Left cardiac atrium (tissue), 1 donor: ENCODE results near the gene KCTD11.

DNA sequence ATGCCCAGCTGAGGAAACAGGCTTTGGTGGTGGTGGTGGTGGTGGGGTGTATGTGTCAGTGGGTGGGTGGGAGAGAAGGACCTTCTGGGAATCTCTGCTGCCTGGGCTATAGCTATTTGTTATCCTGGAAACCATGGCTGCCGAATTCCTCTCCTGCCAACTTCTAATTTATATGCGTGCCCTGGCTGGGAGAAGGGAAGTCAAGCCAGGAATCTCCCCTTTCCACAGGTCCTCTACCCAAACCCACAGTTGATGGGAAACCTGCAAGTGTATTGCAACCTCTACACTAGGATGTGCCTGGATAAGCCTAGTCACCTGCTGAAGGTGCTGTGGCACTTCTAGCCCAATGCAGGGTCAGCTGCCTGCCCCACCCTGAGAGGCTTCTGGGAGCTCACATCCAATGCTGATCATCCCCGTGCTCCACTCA lies 4.1 kb upstream of the ENSG00000286190 start:
- PRO-cap: no peak

DNA sequence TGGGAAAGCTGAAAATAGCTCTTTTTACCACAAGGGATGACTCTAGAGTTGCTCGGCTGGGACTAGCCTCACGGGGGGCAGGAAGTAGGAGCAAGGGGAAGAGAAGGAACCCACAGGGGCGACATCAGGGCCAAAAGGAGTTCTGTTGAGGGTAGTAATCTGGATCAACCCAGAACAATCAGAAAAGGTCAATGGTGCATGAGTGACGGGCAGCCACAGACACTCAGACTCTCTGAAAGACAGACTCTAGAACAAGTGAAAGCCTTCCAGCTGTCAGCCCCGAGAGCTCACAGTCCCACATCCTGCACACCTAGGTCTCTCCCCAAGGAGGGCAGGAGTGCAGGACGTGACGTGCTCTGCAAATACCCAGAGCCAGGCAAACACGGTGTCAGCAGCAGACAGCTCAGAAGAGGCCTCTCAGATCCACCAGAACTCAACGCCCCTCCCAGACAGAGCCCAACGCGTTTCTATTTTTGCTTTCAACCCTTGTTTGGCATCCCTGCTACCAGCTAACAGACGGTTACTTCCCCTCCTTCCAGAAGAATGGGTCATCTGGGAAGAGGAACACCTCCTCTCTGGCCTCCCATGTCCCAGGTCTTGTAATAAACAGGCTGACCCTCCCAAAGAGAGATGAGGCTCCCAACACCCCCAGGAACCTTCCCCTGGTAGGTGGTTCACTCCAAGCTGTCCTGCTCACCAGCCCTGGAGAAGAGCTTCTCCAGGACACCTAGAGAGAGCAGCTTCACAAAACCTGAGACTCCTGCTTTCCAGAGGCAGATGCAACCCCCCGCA lies 7.7 kb downstream of the PITPNM3 start:
- PRO-cap: bidirectional peak, plus-strand start at position 540 of the sequence, minus-strand start at position 339 of the sequence

GRCh38 chr17:6620659-6621089 lies 19.8 kb downstream of the KIAA0753 start:
- PRO-cap: no peak

DNA sequence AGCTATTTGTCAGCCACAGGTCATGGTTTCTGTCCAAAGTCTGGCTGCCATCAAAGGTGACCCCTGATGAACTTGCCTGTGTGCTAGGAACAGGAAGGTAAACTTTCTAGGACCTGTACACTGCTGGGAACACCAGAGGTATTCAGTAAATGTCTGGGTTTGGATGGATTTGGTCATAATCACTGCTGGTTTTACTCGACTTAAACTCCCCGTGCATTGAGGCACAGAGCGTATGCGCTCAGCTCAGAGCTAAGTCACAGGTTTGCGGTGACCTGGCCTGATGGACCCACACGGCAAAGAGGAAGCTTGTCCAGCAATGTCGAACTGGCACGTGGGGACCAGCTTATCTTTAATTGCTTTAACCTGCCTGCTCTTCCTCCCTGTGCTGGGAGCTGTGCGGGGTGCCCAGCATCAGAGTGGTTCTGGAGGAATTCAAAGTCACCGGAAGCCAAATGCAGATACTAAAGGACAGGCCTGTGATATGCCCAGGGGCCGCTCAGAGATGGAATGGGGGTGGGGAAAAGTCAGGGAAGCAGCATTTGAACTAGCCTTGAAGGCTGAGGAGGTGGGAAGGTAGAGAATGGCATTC lies 12.9 kb downstream of the SLC13A5 start:
- PRO-cap: no peak

GRCh38 chr17:6720653-6721295 lies 7.6 kb upstream of the SLC13A5 start:
- PRO-cap: no peak

GRCh38 chr17:6752864-6753507 lies 2.9 kb upstream of the XAF1 start:
- PRO-cap: unidirectional peak, plus-strand start at chr17:6753420

GRCh38 chr17:6756292-6756926 lies 563 bp downstream of the XAF1 start:
- PRO-cap: no peak

DNA sequence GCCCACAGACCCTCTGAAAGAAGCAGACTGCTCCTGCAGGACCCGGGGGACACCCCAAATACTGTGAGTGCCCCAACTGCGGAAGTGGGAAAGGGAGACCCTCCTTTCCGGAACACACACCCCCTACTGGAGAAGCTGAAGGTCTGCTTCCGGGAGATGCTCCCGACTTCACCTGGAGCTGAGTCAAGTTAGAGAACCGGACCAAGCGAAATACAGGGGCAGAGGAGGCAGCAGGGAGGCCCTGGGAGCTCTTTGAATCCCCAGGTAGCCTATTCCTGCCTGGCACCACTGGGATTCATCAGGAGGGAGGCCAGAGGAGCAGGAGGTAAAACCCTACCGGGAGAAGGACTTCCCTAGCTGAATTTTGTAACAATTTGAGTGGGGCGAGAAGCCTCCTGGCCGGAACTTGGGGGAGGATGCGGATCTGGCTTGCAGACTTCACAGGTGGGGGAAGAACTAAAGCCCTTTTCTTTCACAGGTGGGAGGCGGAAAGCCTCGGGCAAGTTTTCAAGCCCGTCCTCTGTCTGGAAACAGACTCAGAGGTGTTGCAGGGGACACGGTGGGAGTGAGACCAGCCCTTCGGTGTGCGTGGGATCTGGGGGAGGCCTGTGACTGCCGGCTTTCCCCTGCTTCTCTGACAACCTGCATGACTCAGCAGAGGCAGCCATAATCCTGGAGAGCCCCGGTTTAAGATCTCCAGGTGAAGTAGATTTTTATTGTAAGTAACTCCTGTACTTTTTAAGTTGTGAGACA lies 22.4 kb upstream of the TEKT1 start:
- PRO-cap: no peak

- PRO-cap: no peak
These were observed 6.3 kb upstream of the SLC16A13 start for GRCh38 chr17:7029332-7030088.

DNA sequence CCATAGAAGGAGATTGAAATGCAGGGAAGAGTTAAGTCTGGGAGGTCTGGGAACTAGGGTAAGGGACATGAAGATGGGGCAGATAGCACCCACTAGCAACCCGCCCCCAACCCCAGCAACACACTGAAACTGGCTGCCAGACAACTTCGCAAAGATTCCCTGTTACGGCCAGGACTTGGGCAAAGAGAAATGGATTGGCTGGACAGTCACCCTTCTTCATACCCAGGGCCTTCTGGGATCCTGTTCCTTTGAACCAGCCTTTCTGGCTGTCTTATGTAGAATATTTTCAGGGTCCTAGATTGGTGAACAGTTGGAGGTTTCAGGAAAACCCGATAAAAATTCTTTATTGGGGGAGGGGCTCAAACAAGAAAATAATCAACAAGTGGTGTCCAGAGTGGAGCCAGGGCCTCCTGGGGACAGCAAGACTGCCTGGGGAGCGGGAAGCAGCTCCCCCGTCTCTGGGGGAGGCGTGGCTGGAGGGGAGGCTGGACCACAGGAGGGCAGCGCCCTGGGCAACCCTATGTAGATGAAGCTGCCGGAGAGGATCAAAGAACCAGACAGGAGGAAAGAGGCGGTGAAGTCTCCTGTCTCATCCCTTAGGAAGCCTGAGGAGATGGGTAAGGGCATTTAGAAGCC lies 2.5 kb downstream of the SLC16A11 start:
- PRO-cap: no peak

- PRO-cap: no peak
These were observed 5.0 kb downstream of the CLEC10A start for GRCh38 chr17:7074985-7075523.

GRCh38 chr17:7173865-7174788 lies 5.0 kb downstream of the ASGR1 start:
- PRO-cap: no peak

DNA sequence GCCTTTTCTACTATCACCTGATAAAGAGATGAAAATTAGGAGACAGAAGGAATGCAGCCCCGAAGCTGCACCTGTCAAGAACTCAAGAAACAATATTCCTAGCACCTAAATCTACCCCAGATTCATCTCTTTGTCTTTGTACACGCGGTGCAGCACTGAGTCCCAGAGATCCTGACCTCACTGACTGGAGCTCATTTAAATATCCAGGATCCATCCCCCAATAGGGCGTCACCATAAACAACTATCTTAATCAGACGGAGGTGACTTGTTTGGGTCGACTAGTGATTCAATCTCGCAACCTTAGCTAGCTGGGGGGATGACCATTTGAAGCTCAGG lies 618 bp downstream of the GABARAP start:
- PRO-cap: no peak

DNA sequence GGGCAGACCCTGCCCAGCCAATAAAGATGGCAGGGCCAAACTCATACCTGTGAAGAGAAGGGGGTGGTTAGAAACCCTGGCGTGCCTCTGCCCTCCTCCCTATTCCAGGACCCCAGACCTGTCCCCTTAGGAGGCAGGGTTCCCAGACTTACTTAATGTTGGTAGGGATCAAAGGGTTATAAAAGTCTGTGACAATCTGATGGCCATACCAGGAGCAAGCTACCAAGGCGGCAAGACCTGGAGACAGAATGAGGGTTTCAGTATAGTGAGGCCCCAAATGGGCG lies 1.8 kb downstream of the CLDN7 start:
- PRO-cap: no peak

DNA sequence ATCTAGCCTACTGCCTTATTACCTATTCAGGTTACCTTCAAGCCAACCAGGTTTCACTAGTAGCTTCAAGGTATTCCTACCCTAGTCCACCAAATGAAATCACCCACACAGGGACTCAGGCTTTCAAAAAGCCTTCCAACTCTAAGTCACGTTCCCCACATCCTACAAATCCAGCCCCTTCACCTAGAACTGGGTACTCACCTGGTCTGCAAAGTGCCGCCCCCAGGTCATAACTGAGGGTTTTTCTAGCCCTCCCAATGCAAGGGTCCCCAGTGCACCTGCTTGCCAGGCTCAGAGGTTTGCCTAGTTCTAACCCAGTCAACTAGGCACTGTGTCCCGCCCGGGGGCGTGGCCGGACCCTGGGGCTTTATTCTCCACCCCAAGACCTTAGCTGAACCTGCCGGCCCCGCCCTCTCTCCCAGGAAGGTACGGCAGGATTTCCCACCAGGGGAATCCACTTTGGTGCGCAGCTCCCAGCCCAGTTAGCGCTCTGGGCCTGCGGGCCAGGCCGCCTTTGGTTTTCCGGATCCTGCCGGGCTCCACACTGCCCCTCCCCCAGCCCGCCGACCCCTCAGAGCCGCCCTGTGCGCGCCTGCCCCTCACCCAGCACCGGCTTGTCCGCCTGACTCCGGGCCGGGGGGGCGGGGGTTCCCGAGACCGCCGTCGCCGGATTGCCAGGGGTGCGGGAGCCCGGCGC lies 664 bp downstream of the YBX2 start:
- PRO-cap: no peak

- PRO-cap: no peak
These were observed 3.5 kb upstream of the NEURL4 start for GRCh38 chr17:7332500-7333139.

GRCh38 chr17:7352125-7352819 lies at the start of gene KCTD11:
Gene KCTD11 (plus strand): TSS chr17:7352162.
- PRO-cap: bidirectional peak, plus-strand start at chr17:7352162, minus-strand start at chr17:7352008; unidirectional peak, minus-strand start at chr17:7352464

DNA sequence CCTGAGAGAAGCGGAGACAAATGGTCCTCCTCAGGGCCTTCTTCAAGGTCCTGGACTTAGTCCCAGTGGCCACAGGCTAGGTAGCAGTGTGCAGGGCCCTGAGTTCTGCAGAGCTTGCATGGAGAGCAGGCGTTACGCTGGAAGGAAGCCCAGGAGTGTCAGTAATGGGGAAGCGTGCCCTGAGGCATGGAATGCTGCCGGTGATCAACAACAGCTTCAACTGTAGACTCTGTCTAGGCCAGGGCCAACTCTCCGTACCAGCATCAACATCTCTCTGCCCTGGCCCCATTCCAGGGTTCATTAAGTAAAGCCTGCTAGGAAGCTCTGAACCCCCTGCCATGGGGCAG lies 591 bp upstream of the TNK1 start:
- PRO-cap: no peak

DNA sequence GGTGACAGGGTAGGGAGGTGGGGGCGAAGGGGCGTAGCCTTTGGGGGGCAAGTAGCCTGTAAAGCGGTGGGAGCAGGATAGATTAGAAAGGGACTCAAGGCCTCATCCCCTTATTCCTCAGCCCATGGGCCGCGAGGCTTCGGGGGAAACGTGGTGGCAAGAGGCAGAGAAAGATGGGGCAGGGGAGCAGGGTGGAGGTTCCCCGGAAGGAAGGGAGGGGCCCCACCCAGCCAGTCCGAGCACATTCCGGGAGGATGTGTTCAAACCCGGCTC lies 608 bp downstream of the PLSCR3 start:
- PRO-cap: no peak

DNA sequence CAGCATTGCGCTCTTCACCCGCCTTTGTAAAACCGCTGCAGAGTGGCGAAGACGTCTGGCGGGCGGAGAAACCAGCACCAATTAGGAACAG lies 149 bp upstream of the TMEM256 start:
- PRO-cap: no peak